AG09309 (cell line): ENCODE measurements around the genes SAXO1, MLLT3, FOCAD, IFNA2 and CDKN2B.

GRCh38 chr9:19033019-19033630 is at the start of gene SAXO1:
Gene SAXO1, minus strand, starts transcription at chr9:19033209.
- RRBS, result no CpG with 5 or more reads among the region's 22 CpGs

GRCh38 chr9:19120708-19121239 is 6.5 kb downstream of the PLIN2 start:
- RRBS, result no CpG with 5 or more reads among the region's 6 CpGs

GRCh38 chr9:19127897-19128675 is 794 bp upstream of the PLIN2 start:
- RRBS, result no CpG with 5 or more reads among the region's 41 CpGs

GRCh38 chr9:19148982-19149666 is 21.8 kb upstream of the PLIN2 start:
- RRBS, result no CpG with 5 or more reads among the region's 7 CpGs

- RRBS, result no CpG with 5 or more reads among the region's 4 CpGs
Observed at GRCh38 chr9:19457782-19458020, 48.9 kb downstream of the ACER2 start.

GRCh38 chr9:20256554-20256807 is 365.8 kb downstream of the MLLT3 start:
- RRBS, result no CpG with 5 or more reads among the region's 1 CpG

- RRBS, result no CpG with 5 or more reads among the region's 6 CpGs
Observed at GRCh38 chr9:20550032-20550764, 72.1 kb downstream of the MLLT3 start.

GRCh38 chr9:20622280-20623040 is at the start of gene MLLT3:
Gene MLLT3, minus strand, starts transcription at chr9:20622499.
- RRBS, result no CpG with 5 or more reads among the region's 43 CpGs

DNA sequence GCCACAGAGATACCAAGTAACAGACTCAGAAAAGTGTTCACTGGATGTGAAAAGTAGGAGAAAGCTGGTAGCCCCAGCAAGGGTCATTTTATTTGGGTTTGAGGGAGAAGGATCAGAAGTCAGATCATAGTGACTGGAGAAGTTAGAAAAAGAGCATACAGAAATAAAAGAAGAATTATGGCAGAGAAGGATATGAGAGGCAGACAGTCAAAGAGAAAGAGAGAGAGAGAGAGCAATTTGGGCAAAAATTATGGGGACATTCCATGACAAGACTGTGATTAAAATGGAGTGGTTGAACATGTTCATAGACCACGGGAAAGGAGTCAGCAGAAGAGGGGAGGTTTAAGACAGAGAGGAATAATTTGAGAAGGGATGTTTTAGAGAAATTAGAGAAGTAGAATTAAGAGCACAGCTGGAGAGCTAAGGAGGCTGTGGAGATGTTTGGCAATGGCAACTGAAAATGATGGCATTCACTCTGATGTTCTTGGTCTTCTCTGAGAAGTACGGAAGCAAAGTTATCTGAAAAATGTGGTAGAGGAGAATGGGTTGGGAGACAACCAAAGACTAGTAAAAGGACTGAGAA is 23.3 kb upstream of the FOCAD start:
- RRBS, result no CpG with 5 or more reads among the region's 2 CpGs

DNA sequence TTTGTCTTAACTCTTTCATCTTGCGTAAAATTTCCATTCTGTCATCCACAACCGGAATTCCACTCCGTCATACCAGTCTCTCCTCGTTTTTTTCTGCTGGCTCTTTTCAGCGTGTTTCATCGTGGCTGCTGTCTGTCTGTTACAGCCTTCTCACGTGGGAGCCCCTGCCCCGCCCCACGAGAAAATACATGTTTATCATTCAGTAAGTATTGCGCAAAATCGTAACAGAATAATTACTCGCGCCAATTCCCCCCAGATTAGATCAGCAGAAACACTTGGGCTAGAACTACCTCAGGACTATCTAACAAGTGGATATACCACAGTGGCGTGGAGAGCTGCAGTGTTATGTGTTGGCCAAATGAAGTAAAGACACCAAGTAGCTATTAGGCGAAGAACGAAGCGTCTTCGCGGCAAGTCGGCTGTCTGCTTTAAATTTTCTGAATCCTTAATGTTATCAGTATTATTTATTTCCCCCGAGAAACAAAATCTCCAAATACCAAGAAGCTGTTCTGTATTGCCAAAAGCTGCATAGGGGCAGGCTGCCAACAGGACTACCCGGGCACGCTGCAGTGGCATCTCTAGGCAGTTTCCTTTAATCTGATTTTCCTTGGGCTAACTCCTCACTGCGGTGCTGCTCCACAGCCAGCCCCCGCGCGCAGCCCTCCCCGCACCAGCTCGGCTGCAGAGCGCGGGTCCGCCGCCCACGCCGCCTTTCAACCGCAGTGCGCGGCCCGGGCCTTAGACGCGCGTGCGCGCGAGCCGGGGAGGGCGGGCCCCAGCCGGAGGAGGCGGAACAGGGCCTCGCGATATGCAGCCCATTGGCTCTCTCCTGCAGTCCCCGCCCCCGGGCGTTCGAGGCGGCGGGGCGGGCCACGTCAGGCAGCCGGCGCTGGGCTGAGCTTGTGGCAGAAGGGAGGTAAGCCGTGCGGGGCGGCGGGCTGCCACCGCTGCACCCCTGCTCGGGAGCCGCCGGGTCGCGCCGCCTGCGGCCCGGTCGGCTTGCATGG is at the start of gene FOCAD:
FOCAD (plus strand) TSS at position 882 of the 1,007 bp plus-strand sequence.
- RRBS, result 1% methylated on average over 20 of the region's 75 CpGs

DNA sequence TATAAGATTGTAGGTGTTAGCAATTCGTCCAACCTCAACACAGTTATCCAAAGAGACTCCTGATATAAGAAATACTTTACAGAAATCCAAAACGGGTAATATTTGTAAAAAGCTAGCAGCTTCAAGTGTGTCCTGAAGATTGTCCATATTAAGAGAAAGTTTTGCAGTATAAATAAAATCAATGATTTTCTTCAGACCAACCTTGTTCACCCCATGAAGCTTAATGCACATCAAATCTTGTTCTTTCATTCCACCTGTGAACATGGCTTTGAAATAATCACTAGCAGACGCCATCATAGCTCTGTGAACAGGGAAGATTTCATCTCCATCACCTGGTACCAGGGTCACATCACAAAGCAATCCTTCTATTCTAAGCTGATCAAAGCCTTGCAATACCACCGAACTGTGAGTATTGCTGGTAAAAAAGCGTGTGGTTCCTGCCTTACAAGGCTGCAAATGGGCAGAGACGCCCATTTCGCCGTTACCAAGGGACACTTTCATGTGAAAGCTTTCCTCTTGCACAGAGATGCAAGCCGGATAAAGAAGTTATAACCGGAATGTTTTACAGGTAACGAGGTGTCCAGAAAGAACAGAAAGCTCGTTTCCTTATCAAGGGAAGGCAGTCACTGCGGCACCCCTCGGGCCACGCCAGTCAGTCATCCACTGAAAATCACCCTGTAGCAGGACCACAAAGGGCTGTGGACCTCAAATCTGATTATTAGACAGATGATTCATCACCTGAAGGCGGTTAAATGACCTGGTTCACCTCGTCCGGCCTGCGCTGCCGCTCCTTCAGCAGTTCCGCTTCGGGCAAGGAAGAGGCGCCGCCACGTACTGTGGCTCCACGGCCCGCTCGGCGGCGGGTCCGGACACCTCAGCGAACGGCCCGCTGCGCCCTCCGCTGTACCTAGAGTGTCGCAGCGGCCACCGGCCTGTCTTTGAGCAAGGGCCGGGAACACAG is 565 bp downstream of the KLHL9 start:
- RRBS, result 1% methylated on average over 18 of the region's 40 CpGs

DNA sequence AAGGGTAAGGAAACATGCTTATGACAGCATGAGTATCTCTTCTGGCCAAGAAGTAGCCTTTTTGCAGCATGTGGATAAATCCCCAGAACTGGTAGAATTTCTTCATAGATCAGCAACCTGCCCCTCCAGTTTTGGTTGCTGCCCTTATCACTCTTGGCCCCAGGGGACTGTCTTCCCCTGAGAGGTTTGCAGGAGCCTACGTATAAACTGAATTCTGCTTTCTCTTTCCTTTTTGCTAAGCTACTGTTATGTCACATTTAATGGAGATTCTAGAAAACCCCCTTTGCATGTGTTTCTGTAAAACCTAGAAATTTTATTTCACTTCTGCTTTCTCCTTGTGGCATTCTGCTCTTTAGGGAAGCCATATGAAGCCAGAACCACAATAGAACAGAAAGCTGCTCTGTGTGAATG is 3.5 kb downstream of the IFNA2 start:
- RRBS, result no CpG with 5 or more reads among the region's 1 CpG

DNA sequence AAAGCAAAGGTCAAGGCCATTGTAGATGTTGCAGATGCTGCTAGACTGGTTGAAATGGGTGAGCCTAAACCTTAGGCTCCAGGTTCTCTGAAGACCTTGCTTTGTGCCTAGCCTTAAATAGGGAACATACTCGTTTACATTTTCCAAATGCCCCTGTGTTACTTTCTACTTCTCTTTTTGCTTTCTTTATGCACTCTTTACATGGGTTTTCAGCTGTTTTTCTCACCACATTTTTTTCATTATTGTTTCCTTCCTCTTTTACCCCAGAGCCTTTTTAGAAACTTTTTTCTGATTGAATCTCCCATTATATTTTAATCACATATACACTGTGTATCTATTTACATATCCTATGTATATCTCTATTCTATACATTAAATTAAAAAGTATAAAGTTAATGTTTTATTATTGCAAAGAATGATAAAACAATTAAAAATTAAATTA is at the start of gene IFNA2:
IFNA2 (minus strand) TSS at position 89 of the 441 bp plus-strand sequence.
- RRBS, result no CpG with 5 or more reads among the region's 1 CpG

- RRBS, result no CpG with 5 or more reads among the region's 7 CpGs
Observed at GRCh38 chr9:21576068-21576979, 94.2 kb upstream of the IFNE start.

DNA sequence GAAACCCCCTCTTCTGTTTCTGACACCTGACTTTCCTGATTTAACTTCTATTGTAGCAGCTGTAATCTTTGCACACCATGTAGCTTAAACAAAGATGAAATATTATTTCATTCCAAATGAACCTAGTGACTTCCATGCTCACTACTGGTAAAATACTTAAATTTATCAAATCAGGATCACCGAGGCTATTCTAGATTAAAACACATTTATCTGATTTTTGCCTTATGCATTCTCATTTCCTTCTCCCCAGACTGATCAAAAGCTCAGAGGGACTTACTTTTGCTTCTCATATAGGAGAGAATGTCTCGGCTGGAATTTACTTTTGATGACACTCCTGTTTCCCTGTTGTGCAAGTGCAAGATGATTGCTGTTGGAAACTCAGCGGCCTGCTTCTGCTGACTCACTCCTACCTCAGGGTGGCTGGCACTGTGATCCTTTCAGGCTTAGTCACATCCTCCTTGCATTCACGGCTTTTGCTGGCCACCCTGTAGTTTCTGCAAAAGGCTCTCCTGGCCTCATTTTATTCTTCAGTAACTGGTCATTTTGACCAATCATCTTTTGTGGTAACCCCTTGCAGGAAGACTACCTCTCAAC is 109.4 kb upstream of the IFNE start:
- RRBS, result no CpG with 5 or more reads among the region's 4 CpGs

GRCh38 chr9:21905275-21905802 is 69.3 kb downstream of the CDKN2A start:
- RRBS, result no CpG with 5 or more reads among the region's 4 CpGs

DNA sequence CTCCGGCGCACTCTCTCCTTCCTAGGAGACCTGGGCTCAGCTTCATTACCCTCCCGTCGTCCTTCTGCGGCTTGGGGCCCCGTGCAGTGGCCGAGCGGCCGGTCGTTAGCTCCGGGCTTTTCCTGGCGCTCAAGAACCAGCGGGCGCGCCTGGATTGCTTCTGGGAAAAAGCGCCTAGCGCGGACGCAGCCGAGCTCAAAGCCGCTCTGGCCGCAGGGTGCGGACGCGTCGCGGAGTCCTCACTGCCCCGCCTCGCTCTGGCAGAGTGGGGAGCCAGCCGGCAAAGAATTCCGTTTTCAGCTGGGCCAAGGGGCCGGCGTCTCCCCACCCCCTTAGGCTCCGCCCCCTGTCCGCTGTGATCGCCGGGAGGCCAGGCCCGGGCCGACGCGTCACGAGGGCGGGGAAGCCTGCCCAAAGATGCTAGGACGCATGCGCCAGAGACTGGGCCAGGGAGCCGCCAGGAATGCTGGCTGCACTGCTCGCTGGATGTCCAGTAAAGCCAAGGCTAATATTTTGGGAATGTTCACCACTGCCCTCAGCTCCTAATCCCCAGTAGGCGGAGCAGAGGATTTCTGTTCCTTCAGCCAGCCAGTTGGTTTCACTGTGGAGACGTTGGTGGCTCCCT is at the start of gene CDKN2B:
CDKN2B (minus strand) TSS at position 267 of the 625 bp plus-strand sequence.
- RRBS, result 4% methylated on average over 15 of the region's 49 CpGs

DNA sequence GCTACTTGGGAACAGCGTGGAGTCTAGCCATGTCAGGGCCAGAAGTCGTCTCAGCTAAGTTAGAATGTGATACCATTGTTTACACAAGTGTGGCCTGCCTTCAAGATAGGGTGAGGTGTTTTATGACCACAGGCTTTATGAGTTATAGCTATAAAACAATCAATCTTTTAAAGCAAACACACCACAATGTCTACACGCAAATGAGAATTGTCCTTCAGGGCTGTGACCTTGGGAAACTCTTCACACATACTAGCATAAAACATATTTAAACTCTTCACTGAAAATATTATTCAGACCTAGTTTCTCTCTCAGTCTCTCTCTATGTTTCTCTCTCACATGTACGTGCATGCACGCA is 115.6 kb upstream of the CDKN2B start:
- RRBS, result no CpG with 5 or more reads among the region's 5 CpGs

DNA sequence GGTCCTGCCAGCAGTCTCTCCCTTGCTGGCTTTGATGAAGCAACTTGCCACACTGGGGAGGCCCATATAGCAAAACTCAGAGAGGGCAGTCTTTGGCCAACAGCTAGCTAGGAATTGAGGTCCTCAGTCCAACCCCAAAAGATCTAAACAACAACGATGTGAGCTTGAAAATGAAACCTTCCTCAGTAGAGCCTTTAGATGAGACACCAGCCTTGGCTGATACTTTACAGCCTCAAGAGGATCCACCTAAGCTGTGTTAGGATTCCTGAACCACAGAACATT is 8.6 kb upstream of the CAAP1 start:
- RRBS, result no CpG with 5 or more reads among the region's 1 CpG